OVCAR3 (cell line): ENCODE measurements around a stretch of chr11.

DNA sequence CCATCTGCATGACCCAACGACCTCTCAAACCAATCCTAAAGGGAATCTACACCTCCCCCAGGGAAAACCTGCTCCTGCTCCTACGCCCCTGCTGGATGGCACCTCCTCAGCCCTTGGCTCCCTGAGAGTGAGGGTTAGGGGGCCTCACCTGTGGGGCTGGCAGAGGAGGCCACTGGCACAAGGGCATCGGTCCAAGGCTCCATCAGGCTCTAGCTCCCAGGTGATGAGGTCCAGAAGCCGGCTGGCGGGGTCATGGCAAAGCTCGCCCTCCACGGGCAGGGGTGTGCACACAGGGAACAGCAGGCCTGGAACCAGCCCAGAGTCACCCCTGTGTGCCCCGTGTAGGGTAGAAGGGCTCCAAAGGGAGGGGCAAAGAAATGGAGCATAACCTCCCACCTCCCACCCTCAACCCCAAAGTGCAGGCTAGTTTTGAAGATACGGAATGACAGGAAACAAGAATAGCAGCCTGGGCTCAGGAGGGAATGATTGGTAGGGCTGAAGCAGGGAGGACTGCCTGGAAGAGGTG lies 42.7 kb downstream of the DKK3 start:
- RRBS: no CpG with 5 or more reads among the region's 9 CpGs

GRCh38 chr11:11992110-11992811 lies 16.2 kb downstream of the DKK3 start:
- RRBS: no CpG with 5 or more reads among the region's 4 CpGs

DNA sequence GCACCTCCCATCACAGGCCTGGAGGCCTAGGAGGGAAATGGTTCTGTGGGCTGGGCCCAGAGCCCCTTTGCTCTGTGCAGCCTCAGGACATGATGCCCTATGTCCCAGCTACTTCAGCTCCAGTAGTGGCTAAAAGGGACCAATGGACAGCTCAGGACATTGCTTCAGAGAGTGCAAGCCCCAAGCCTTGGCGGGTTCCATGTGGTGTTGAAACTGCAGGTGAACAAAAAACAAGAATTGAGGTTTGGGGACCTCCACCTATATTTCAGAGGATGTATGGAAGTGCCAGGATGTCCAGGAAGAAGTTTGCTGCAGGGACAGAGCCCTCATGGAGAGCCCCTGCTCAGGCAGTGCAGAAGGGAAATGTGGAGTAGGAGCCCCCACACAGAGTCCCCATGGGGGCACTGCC lies 14.7 kb upstream of the DKK3 start:
- RRBS: no CpG with 5 or more reads among the region's 1 CpG

DNA sequence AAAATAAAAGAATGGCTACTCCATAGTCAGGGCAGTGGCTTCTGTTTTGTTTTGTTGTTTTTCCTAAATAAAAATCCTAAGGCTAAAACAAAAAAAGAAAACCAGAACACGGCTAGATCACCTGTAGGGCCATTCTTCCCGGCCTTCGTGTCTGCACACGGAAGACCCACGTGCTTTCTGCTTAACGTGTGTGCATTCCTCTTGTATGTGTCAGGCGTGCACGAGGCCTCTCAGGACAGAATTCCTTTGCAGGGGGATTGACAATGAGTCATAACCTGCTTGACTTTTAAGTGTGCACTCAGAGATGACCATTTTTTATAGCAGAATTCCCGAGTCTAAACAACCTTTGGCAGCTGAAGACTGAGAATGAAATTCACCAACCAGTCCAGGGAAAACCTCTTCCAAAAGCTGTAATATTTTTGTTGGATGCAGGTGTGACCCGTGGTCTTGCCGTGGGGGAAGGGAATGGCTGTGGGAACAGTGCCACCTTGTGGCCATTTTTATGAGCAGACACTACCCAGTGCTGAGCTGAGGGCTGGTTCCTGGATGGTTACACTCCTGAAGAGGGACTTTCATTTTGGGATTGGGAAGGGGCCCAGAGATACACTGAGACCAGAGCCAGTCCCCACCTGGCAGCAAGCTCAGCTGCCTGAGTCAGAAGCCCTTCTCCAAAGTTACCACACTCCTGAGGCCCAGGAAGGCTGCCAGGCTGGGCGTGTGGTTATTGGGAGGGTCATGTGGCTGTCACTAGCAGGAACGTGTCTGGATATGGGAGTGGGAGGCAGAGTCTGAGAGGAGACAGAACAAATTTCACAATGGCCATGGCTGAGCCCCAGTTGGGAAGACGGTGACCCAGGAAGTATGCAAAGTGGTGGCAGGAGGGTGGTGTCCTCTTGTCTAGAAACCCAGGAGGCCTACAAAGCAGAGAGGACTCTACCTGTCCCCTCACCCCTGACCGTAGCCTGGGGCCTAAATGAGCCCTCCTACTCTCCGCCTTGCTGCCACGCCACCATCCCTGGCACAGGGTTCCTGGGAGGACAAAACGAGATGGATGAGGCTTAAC lies 35.8 kb upstream of the DKK3 start:
- RRBS: no CpG with 5 or more reads among the region's 18 CpGs

GRCh38 chr11:12054049-12054392 lies 45.6 kb upstream of the DKK3 start:
- RRBS: no CpG with 5 or more reads among the region's 2 CpGs

GRCh38 chr11:12159462-12160118 lies 49.2 kb downstream of the MICAL2 start:
- RRBS: 89% methylated on average over 3 of the region's 10 CpGs

DNA sequence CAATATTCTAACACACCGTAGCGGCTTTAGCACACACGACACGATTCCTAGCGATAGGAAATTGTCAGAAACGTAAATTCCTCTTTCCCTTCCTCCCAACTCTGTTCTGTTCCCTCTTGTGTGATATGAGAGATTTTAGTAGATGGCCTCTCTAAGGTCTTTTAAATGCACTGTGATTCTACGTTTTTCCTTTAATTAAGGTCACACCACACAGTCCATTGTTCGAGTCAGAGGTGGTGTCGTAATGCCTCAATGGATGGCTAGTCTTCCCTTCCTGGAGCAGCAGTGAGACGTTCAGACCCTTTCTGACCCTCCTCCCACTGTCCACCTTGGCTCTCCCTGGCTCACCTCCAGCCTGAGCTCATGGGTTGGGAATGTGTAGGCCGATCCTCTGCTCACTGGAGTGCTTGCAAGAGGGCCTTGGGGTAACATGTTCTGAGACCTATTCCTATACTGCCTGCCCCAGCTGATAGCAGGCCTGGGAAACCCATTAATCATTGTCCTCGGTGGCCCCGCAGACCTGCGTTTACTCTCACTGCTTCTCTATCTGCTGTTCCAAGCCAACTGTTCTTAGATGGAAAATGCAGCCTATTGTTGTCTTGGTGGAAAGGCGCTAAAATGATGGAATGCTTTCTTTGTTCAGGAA lies 72.2 kb downstream of the MICAL2 start:
- RRBS: no CpG with 5 or more reads among the region's 15 CpGs

DNA sequence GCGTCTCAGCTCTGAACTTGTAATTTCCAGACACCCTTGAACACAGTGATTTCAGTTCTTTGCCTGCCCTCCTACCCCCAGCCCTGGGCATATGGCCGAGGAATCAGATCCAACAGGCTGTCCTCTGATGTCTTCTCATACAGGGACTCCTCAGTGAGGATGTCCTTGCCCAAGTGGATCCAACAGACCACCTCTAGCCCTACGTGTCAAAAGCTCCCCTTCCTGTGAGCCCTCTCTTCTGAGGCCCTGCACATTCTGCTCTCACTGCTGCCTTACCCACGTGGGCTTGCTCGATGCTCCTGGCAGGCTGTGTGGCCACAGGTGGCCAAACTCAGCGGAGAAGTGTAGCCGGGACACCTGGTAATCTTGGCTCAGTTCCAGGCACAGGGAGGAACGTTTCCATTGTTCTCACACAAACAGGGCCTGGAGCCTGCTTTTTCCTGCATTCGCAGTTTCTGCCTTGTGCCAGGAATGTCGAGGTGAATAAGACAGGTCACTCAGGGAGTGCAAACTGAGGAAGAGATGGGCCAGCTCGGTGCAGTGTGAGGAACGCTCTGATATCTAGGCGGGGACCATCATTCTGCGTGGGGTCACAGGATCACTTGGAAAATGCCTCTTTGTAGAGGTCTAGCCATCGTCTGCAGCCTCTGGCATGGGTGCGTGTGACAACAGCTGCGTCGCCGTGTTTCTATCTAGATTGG lies 127.8 kb upstream of the PARVA start:
- RRBS: no CpG with 5 or more reads among the region's 19 CpGs

DNA sequence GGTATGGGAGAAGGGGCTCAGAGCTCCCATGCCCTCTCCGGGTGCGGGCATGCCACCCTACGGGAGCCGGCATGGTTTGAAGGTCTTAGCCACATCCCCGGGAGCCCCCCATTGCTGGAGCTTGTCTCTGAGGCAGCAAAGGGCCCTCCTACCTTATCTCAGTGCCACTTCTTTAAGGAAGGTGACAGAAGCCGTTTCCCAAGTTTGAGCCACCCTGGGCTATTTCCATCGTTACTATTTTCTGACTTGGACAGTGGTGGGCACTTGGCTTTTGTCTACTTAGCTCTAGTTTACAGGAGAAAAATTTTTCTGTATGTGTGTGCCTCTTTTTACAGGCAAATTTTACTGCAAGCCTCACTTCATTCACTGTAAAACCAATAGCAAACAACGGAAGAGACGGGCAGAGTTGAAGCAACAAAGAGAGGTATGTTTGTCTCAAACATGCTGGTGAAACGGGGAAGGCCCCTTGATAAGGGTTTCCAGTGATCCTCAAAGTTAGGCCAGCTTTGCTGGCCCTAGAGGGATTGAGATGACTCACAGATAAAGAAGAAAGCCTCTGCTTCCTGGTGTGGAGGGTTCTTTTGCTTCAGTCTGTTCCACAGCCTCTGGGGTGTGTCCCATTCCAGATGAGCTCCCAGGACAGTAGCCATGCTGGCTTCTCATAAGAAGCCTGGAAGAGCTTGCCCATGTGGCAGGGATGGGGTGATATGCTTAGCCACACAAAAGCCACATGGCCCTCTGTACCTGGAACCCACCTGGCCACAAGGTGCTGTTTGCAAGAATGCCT lies 119.0 kb upstream of the PARVA start:
- RRBS: no CpG with 5 or more reads among the region's 10 CpGs

GRCh38 chr11:12259730-12260784 lies 117.3 kb upstream of the PARVA start:
- RRBS: no CpG with 5 or more reads among the region's 15 CpGs

DNA sequence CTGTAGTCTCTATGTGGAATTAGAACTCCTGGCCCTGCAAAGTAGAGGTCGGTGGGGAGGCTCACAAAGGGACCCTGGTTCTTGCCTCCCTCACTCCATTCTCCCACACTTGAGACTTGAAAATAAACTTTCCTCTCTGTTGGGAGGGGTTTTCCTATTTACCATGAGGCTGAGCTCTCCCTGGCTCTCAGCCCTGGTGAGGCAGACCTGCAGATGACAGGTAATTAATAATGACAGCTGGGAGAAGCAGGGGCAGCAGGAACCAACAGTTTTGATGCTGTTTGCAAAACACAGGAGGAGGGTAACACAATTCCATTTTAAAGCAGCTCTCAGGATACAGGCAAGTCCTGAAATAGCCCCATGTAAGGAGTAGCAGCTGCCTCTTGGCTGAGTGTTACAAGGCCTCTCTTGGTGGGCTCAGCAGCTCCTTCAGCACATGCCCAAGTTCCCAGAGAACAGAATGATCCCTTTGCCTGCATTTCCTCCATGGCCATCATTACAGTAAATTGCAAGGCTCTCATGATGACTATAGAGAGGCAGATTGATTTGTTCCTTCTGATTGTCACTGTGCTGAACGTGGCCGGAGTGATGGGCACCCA lies 13.3 kb downstream of the PARVA start:
- RRBS: no CpG with 5 or more reads among the region's 3 CpGs

DNA sequence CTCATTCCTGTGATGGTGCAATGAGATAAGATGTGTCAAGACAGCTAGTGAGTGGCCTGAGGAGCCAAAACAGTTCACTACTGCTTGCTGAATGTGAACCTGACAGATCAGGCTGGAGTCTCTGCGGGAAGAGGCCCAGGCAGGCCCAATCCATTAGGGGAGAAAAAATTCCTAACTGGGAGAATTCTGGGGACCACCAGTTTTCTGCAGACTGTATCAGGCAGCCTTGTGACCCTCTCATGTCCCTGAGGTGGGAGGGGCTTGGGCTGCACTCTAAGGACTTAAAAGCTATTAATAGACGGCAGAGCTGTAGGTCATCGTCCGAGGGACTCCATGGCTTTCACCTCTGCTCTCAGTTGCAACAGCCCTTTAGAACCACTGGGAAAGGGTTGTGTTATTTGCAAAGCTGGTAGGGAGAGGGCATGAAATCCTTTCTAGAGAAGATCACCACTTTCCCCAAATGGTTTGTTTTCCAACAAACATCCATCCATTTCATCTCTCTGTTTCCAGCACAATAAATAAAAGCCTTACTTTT lies 126.0 kb upstream of the TEAD1 start:
- RRBS: no CpG with 5 or more reads among the region's 4 CpGs

GRCh38 chr11:12710279-12710885 lies 36.2 kb downstream of the TEAD1 start:
- RRBS: no CpG with 5 or more reads among the region's 6 CpGs

DNA sequence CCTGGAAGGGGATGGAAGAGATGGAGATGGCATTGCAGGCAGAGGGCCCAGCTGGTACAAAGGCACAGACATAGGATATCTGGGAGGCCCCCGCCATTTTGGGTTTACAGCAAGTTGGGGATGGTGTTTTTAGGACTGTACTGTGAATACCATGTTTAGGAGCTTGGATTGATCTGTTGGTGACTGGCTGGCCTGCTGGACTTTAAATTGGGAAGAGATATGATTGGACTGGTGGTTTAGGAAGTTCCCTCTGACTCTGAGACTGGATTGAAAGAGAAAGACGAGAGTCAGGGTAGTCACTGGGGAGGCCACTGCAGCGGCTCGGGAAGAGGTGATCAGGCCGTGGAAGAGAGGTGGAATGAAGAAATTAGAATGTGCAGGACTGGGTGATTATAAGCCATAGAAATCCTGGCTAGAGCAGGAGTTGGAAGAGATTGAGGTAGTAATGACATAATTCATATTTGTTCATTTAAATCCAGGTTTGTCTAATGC lies 36.7 kb downstream of the TEAD1 start:
- RRBS: no CpG with 5 or more reads among the region's 5 CpGs

GRCh38 chr11:12744661-12745259 lies 70.5 kb downstream of the TEAD1 start:
- RRBS: no CpG with 5 or more reads among the region's 10 CpGs

GRCh38 chr11:12767346-12768234 lies 93.4 kb downstream of the TEAD1 start:
- RRBS: no CpG with 5 or more reads among the region's 10 CpGs

GRCh38 chr11:12802385-12803241 lies 128.4 kb downstream of the TEAD1 start:
- RRBS: no CpG with 5 or more reads among the region's 18 CpGs

- RRBS: 98% methylated on average over 4 of the region's 10 CpGs
Observed at GRCh38 chr11:12824137-12824984, 150.1 kb downstream of the TEAD1 start.

GRCh38 chr11:12854808-12855218 lies 154.3 kb upstream of the RASSF10 start:
- RRBS: no CpG with 5 or more reads among the region's 3 CpGs

DNA sequence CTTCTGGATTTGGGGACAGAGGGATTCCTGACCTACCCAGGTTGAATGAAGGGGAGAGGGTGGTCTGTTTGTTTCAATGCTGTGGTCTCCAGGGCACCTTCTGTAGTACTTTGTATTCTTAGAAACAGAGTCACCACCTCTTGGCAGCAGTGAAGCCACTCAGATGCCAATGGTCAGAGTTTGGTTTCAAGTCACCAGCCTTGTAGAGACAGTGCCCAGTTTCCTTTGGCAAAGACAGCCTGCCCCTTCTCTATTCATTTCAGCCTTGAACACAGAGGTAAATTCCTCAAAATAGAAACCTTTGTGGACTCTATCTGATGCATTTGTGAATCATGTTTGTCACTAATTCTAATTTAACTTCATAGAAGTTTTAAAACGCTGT lies 111.7 kb upstream of the RASSF10 start:
- RRBS: no CpG with 5 or more reads among the region's 1 CpG